ENCODE measurements around the genes AAR2 and RPN2.

- RRBS, 2 experiments = no CpG with 5 or more reads among the region's 7 CpGs
CAGE:
- cytosol, long polyA minus RNA = no peak
- cytosol, long polyA plus RNA = no peak
- long polyA plus RNA = no peak
- nucleus, long polyA minus RNA = no peak
- nucleus, long polyA plus RNA = no peak
These were observed 11.9 kb downstream of the CEP250 start for GRCh38 chr20:35467243-35467809.

- RRBS, 2 experiments = no CpG with 5 or more reads among the region's 13 CpGs
CAGE:
- cytosol, long polyA minus RNA = no peak
- cytosol, long polyA plus RNA = no peak
- long polyA plus RNA = no peak
- nucleus, long polyA minus RNA = no peak
- nucleus, long polyA plus RNA = no peak
These were observed 27.1 kb downstream of the C20orf173 start for GRCh38 chr20:35502097-35502918.

DNA sequence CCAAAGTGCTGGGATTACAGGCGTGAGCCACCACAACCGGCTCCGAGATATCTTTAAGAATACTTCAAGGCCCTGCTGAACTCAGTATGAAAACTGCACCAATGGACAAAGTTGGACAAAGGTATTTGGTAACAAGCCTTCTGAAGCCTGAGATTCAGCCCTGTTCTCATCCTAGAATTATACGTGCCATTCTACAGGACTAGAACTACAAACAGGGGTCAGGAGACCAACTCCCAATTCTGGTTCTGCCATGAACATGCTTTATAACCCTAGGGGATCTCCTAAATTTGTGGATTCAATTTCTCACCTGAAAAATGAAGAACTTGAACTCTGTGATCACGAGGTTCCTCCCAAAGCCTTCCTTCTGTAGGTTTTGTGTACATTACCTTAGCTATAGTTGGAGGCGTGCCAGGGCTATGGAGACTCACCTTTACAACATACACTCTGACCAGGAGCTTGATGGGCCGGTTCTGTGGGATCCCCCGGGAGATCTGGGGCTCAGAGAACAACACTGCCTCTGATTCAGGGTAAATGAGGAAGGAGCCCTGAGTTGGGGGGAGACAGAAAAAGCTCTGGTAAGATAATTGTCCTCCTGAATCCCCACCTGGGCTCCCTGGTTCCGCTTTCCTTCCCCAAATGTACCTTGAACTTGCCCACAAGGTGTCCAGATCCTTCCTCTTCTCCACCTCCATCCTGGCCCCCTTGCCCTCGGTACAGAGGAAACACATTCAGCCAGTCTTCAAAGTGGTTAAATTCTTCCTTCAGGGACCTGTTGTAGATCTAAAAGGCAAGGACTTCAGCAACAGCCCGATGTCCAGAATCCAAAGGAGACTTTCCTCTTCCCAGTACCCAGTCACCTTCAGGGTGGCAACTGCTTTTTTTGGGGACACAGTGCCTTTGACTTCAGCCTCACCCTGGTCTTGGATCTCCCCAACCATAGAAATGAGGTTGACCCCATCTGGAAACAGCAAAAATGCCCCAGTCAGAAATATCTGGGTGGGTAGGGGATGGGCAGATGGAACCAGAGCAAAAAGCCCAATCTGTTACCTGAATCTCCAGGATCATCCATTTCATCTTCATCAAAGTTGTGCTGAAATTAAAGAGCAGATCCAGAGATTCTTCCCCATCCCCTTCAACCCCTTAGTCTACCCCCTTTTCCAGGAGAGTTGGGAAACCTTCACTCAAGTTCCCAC is 34.3 kb downstream of the ERGIC3 start:
- RRBS, 2 experiments = no CpG with 5 or more reads among the region's 11 CpGs
CAGE:
- cytosol, long polyA minus RNA = no peak
- cytosol, long polyA plus RNA = no peak
- long polyA plus RNA = no peak
- nucleus, long polyA minus RNA = no peak
- nucleus, long polyA plus RNA = no peak

GRCh38 chr20:35616349-35616720 is 706 bp downstream of the SPAG4 start:
- RRBS, 2 experiments = no CpG with 5 or more reads among the region's 17 CpGs
CAGE:
- cytosol, long polyA minus RNA = no peak
- cytosol, long polyA plus RNA = no peak
- long polyA plus RNA = no peak
- nucleus, long polyA minus RNA = no peak
- nucleus, long polyA plus RNA = no peak

DNA sequence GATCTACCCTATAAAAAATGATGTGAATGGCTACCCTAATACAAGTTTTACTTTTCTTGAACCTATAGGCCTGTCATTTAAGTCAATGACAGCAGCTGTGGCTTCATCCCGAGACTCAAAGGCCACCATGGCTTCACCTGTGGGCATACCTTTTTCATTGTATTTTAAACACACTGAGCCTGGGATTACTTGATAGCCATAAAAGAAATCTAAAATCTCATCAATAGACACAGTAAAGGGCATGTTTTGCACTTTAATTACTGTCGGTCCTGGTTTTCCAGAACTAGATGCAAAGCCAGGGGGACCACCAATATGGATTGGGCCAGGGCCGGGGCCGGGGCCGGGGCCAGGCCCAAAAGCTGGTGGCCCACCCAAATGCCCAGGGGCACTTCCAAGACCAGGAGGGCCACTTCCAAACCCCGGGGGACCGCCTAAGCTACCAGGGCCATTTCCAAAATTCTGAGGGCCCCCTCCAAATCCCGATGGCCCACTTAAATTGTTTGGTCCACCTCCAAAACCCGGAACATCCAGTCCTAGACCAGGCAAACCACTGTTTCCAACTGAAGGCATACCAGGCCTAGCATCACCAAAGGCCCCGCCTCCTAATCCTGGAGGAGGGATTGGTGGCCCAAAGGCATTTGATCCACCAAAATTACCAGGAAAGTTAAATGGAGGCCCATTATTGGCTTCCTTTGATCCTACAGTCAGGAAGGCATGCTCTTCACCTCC is 12.0 kb downstream of the CPNE1 start:
- RRBS, 2 experiments = 98 to over 99% methylated on average over 4 of the region's 10 CpGs
CAGE:
- cytosol, long polyA minus RNA = no peak
- cytosol, long polyA plus RNA = no peak
- long polyA plus RNA = no peak
- nucleus, long polyA minus RNA = no peak
- nucleus, long polyA plus RNA = no peak

DNA sequence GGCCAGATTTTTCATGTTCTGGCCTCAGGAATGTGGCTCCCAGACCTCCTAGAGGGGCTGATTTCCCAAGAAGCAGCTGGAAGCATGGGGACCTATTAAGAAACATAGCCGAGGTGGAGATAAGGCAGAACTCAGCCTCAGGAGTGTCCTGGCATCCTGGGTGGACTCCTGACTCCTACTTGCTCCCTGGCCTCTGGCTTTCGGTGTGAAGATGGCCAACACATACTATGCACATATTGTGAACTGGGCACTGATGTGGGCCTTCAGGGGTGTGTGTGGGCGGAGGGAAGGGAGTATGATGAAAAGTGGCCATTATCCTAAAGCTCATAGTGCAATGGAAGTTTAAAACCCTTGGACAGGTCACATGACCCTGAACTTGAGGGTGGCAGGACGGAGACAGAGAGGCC is 6.6 kb upstream of the EPB41L1 start:
- RRBS, 2 experiments = no CpG with 5 or more reads among the region's 4 CpGs
CAGE:
- cytosol, long polyA minus RNA = no peak
- cytosol, long polyA plus RNA = no peak
- long polyA plus RNA = no peak
- nucleus, long polyA minus RNA = no peak
- nucleus, long polyA plus RNA = no peak

DNA sequence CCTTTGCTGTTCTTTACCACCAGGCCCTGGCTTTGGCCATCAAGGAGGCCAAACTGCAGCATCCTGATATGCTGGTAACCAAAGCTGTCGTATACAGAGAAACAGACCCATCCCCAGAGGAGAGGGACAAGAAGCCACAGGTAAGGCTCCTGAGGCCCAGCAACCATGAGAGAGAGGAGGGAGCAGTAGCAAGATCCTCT is 14.1 kb upstream of the AAR2 start:
- RRBS, 2 experiments = no CpG with 5 or more reads among the region's 1 CpG
CAGE:
- cytosol, long polyA minus RNA = no peak
- cytosol, long polyA plus RNA = no peak
- long polyA plus RNA = no peak
- nucleus, long polyA minus RNA = no peak
- nucleus, long polyA plus RNA = no peak

DNA sequence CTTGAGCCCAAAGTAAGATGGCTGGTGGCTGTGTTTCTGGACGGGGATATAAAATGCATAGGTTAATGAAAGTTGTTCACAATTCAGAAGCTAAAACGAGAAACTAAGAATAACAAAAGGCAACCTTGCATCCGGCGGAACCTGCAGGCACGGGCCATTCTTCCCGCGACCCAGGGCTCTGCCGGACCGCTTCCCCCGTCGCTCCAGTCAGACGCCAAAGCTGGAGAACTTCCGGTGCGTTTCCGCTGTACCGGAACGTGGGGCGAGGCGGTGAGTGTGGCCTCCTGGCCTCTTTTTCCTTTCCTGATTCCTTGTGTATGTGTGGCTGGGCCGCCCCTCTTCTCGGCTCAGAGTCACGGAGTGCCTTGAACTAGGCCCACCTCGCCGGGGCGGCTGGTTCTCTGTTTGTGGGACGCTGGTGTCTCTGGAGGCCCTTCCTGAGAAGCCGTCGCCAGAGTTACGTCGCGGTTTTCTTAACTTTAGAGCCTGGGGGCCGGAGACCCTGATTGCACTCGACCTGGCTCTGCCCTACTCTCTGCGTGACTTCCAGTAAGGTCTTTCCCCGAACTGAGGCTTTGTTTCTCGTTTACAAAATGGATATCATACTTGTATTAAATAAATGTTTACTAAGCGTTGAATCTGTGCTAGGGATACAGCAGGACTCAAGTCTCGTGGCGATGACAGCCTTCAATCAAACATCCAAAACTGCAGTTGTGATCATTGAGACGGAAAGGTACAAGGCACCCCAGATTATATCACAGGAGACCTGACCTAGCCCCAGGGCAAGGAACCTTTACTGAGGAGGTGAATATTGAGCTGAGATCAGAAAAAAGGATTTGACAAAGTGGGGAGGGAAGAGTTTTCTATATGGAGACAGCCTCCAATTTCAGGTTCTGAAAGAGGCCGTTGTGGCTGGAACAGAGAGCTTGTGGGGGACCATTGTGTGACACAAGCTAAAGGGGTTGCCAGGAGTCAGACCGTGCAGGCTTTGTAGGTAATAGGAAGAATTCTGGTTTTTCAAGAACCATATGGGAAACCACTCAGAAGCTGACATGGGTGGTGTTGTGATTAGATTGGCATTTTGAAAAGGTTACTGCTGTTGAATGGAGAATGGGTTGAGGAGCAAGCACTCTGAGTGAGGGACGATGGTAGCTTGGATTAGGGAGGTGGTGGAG is at the start of gene AAR2:
AAR2 (plus strand) TSS at position 245 of the 1,175 bp plus-strand sequence.
- RRBS, 2 experiments = 2% methylated on average over 15 to 18 of the region's 43 CpGs
CAGE:
- cytosol, long polyA minus RNA = no peak
- cytosol, long polyA plus RNA = start-site peak on the plus strand centred at position 251 of the sequence, 15 bp wide, 16 and 85 reads in 2 replicates
- long polyA plus RNA = start-site peak on the plus strand centred at position 251 of the sequence, 15 bp wide, 140 and 35 reads in 2 replicates
- nucleus, long polyA minus RNA = no peak
- nucleus, long polyA plus RNA = no peak

GRCh38 chr20:36454498-36455082 is 86.7 kb upstream of the MYL9 start:
- RRBS, 2 experiments = no CpG with 5 or more reads among the region's 10 CpGs
CAGE:
- cytosol, long polyA minus RNA = no peak
- cytosol, long polyA plus RNA = no peak
- long polyA plus RNA = no peak
- nucleus, long polyA minus RNA = no peak
- nucleus, long polyA plus RNA = no peak

GRCh38 chr20:36468317-36468757 is 73.0 kb upstream of the MYL9 start:
- RRBS, 2 experiments = no CpG with 5 or more reads among the region's 5 CpGs
CAGE:
- cytosol, long polyA minus RNA = no peak
- cytosol, long polyA plus RNA = no peak
- long polyA plus RNA = no peak
- nucleus, long polyA minus RNA = no peak
- nucleus, long polyA plus RNA = no peak

GRCh38 chr20:36496657-36497044 is 44.7 kb upstream of the MYL9 start:
- RRBS, 2 experiments = no CpG with 5 or more reads among the region's 17 CpGs
CAGE:
- cytosol, long polyA minus RNA = no peak
- cytosol, long polyA plus RNA = no peak
- long polyA plus RNA = no peak
- nucleus, long polyA minus RNA = no peak
- nucleus, long polyA plus RNA = no peak

- RRBS, 2 experiments = no CpG with 5 or more reads among the region's 12 CpGs
CAGE:
- cytosol, long polyA minus RNA = no peak
- cytosol, long polyA plus RNA = no peak
- long polyA plus RNA = no peak
- nucleus, long polyA minus RNA = no peak
- nucleus, long polyA plus RNA = no peak
These were observed 6.1 kb downstream of the RAB5IF start for GRCh38 chr20:36611383-36612408.

- RRBS, 2 experiments = no CpG with 5 or more reads among the region's 16 CpGs
CAGE:
- cytosol, long polyA minus RNA = no peak
- cytosol, long polyA plus RNA = no peak
- long polyA plus RNA = no peak
- nucleus, long polyA minus RNA = no peak
- nucleus, long polyA plus RNA = no peak
These were observed 12.6 kb upstream of the DSN1 start for GRCh38 chr20:36785968-36786737.

GRCh38 chr20:36793832-36794330 is 20.3 kb upstream of the DSN1 start:
- RRBS, 2 experiments = 97 to over 99% methylated on average over 10 of the region's 30 CpGs
CAGE:
- cytosol, long polyA minus RNA = no peak
- cytosol, long polyA plus RNA = no peak
- long polyA plus RNA = no peak
- nucleus, long polyA minus RNA = no peak
- nucleus, long polyA plus RNA = no peak

GRCh38 chr20:36861395-36861906 is 1.9 kb downstream of the SOGA1 start:
- RRBS, 2 experiments = 33 to 44% methylated on average over 2 of the region's 8 CpGs
CAGE:
- cytosol, long polyA minus RNA = no peak
- cytosol, long polyA plus RNA = no peak
- long polyA plus RNA = no peak
- nucleus, long polyA minus RNA = no peak
- nucleus, long polyA plus RNA = no peak

DNA sequence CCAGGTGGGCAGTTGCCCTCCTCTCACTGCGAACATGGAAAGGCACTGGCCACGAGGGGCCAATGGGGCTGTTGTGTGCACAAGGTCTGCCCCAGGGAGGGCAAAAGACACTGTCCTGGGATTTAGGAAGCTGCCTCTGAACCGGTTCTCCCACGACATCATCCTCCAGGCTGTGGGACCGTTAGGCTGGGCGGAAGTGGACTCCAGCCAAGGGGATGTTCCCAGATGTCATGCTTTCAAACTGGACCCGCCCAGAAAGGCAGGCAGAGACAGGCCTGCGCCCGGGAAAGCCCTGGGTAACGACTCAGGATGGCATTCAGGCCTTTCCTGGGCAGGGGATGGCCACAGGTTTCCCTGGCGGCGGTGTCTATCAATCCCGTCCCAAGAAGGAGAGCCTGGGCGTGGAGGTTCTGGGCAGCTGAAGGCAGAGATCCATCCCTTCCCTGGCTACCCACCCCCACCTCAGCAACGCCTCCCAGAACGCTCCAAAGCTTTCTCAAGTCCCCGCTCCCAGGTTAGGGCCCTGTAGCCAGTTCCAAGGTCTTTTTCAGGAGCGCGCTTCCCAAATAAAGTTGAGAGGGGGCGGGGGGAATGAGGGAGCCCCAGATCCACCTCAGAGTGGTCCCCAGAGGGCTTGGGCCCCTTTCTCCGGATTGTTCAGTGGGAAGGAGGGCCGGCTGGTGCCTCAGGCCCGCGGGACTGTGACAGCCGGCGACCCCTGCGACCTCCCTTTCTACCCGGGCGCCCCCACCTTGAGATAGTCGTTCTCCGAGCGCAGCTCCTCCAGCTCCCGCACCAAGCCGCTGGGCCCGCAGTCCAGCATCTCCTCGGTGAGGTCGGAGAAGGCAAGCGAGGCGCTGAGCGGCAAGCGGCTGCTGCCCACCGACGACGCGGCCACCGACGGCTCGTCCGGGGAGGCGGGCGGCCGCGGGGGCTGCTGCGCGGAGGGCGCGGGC is 1.2 kb downstream of the SOGA1 start:
- RRBS, 2 experiments = 2% methylated on average over 9 to 12 of the region's 57 CpGs
CAGE:
- cytosol, long polyA minus RNA = no peak
- cytosol, long polyA plus RNA = no peak
- long polyA plus RNA = no peak
- nucleus, long polyA minus RNA = no peak
- nucleus, long polyA plus RNA = no peak

DNA sequence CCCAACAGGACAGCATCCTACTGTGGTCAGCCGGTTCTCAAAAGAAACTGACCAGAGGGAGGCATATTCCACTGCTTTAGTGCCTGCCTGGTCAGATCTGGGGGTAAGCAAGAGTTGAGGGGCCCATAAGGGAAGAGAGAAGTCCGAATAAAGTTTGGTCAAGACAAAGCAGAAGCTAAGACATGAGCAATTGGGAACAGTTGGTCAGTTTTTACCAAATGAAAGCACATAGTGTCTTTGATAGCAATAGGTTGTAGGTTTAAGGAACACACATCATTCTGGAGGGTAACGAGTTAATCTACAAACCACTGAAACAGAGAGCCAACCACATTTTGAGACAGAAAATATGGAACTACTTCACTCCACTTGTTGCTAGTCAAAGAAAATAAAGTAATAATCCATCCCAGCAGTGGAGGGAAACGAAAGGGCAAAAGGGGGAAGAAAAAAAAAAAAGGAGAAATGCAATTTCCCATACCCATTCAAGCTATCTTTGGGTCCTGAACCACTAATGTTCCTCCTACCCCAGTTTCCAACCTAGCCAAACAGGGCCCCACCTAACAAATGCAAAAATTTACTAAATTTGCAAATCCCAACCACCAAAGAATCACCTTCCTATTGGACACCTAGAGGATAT is 1.5 kb downstream of the SAMHD1 start:
- RRBS, 2 experiments = no CpG with 5 or more reads among the region's 4 CpGs
CAGE:
- cytosol, long polyA minus RNA = no peak
- cytosol, long polyA plus RNA = no peak
- long polyA plus RNA = no peak
- nucleus, long polyA minus RNA = no peak
- nucleus, long polyA plus RNA = no peak

DNA sequence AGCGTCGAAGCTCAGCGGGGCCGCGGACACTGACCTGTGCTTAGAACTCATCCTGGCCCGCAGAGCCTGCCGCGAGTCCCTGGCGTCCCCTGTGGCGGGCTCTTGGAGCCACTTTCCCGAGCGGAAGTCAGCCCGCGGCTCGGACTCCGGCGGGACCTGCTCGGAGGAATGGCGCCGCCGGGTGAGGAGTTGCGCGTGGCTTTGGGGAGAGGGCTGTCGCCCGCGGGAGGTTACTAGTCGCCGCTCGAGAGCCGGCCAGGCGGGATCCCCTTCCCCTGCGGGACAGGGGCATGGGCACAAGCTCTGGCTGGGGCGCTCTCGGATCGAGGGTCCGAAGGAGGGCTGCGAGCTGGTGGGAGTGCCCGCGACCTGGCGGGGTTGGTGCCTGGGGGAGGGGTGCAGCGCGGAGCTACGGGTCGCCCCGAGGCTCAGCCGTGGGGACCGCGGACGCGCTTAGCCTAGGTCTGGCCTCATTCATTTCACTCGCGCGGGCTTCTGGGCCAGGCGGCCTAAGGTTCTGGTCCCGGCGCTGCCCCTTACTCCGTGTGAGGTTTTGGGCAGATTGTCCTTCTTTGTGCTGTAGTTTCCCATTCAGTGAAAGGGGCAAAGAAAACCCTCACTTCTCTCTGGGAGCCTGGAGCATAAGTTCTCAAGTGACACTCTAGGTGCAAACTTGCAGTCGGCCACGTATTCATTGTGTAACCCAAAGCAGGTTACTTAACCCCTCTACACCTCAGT is at the start of gene RPN2:
RPN2 (plus strand) TSS at position 142 of the 738 bp plus-strand sequence.
- RRBS, 2 experiments = 2% methylated on average over 6 of the region's 59 CpGs
CAGE:
- cytosol, long polyA minus RNA = start-site peak on the plus strand centred at position 152 of the sequence, 24 bp wide, 124 reads; start-site peak on the minus strand centred at position 357 of the sequence, 7 bp wide, 17 reads
- cytosol, long polyA plus RNA = start-site peak on the plus strand centred at position 148 of the sequence, 38 bp wide, 11,343 and 13,629 reads in 2 replicates
- long polyA plus RNA = start-site peak on the plus strand centred at position 146 of the sequence, 41 bp wide, 7,952 and 11,154 reads in 2 replicates
- nucleus, long polyA minus RNA = start-site peak on the plus strand centred at position 154 of the sequence, 26 bp wide, 94 reads
- nucleus, long polyA plus RNA = start-site peak on the plus strand centred at position 148 of the sequence, 38 bp wide, 8,823 and 7,957 reads in 2 replicates

DNA sequence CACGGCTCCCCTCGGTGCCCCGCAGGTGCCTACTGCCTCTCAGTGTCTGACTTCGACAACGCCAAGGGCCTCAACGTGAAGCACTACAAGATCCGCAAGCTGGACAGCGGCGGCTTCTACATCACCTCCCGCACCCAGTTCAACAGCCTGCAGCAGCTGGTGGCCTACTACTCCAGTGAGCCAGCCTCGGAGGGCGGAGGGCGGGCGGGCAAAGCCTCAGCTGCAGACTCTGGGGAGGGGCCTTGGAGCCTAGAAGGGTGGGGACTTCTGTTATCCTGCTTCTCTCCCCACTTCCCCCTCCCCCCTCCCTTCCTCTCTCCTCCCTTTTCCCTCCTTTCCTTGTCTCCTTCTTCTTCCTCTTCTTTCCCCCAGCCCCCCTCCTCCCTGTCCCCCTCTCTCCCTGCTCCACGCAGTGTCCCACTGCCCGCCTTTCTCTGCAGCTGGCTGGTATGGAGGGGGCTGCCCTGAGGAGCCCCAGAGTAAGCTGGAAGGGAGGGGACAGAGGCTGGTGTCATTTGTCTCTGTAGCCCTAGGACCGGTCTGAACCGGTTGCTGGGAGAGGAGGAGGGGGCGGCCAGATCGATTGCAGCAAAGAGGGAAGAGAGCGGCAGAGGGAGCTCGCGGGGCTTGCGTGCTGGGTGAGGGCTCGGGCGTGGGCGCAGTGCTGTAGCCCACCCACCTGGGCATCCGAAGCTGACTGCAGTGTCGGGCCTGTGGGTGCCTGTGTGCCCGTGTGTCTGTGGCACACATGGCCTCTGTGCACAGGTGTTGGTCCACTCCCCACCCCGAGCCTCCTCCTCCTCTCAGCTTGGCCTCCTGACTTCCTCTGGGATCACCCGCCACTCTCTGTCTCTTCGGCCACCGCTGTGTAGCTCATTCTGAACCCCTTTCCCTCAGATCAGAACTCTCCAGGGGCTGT is 50.5 kb downstream of the SRC start:
- RRBS, 2 experiments = no CpG with 5 or more reads among the region's 34 CpGs
CAGE:
- cytosol, long polyA minus RNA = no peak
- cytosol, long polyA plus RNA = no peak
- long polyA plus RNA = no peak
- nucleus, long polyA minus RNA = no peak
- nucleus, long polyA plus RNA = no peak

GRCh38 chr20:37397575-37397975 is 51.6 kb downstream of the SRC start:
- RRBS, 2 experiments = no CpG with 5 or more reads among the region's 17 CpGs
CAGE:
- cytosol, long polyA minus RNA = no peak
- cytosol, long polyA plus RNA = no peak
- long polyA plus RNA = no peak
- nucleus, long polyA minus RNA = no peak
- nucleus, long polyA plus RNA = no peak

Measured in HepG2 (cell line).